Melanocyte of skin (primary cell): ENCODE data around the genes MALL, NPHP1 and CHCHD5.

DNA sequence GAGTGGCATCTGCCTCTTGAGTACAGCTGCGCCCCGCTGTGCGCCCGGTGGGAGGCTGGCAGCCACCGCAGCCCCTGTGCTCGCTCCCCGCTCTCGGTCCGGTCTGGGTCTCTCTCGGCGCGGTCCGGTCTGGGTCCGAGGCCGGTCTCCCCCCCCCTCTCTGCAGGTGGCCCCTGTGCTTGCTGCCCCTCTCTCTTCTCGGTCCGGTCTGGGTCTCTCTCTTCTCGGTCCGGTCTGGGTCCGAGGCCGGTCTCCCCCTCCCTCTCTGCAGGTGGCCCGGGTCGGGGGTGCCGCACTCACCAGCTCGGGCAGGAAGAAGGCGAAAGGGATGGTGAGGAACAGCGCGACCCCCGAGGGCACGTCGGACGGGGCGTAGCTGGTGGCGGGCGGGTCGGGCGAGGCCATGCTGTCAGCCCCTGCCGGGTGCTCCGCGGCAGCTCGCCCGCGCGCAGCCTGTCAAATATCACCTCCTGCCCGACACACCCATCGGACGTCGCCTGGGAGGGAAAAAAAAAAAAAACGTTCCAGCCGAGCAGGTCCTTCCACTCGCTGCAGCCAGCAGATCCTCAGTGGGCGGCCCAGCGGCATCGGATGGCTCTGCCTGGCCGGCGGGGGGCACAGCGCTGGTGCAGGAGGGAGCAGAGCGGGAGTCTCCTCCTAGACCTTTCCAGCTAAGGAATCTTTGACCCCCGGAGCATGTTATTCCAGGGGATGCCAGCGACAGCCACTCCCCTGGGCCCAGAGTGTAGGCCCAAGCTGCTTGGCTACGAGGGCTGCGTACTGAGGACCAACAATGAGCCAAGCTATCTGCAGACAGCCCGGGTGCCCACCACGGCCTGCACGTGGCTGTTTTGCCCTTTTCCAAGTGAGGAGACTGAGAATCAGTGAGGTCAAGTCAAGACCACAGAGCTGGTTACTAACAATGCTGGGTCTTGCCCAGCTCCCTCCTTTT lies at the start of gene MALL:
Gene MALL, minus strand, starts transcription at position 435 of the 952 bp plus-strand sequence.
- CAGE, long polyA plus RNA, 2 experiments: no peak in any of the 2 experiments

DNA sequence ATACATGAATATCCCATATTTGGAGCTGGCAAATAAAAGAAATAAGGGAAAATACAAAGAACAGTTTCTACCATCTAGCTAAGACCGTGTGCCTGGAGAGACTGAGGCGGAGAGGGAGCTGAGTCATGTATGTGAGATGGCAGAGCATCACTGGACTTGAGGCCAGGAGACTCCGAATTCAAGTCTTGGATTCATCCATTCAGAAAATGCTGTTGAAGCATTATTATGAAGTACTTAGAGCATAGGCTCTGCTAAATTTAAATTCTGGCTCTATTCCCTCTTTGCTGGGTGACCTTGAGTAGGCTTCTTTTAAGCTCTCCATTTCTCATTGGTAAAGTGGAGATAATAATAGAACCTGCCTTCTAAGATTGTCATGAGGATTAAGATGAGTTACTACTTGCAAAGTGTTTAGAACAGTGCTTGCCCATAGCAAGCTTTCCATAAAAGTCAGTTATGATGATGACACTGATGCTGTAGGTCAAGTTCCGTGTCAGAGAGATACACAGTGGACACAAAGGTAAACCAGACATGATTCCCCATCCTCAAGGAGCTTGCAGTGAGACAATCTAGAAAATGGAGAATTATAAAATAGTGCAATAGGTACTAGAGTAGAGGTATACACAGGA lies 34.6 kb downstream of the NPHP1 start:
- CAGE, long polyA plus RNA, 2 experiments: no peak in any of the 2 experiments

DNA sequence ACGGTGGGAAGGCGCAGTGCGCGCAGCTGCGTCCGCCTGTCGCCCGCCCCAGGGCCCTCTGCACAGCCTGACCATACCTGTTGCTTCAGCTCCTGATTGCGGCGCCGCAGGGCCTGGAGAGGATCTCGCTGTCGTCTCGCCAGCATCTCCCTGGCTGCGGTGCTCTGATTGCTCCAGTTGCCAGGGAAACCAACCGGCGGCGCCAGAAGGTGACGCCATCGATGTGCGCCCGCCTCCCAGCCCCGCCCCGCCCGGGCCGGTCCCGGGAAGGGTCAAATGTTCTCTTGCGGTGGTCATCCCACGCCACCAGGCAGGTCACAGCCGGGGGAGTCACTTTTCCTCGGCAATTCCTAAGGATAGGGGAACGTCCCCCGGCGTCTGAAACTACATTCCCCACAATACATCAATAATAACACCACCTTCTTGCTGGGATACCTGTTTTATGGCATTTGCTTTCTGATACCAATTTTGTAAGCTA lies at the start of gene NPHP1:
Gene NPHP1, minus strand, starts transcription at position 191 of the 478 bp plus-strand sequence.
- CAGE, long polyA plus RNA, 2 experiments: no peak in any of the 2 experiments

DNA sequence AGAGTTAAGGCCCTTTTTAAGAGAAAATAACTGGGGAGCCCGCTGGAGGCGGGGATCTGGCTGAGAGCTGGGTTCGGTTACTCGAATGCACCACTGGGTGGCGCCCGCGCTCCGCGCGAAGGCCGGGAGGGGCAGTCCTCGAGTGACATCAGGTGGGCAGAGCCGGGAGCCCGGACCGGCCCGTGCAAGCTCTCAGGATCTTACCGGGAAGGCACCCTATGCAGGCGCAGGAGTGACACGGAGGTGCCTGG lies 86.7 kb upstream of the MTLN start:
- CAGE, long polyA plus RNA, 2 experiments: no peak in any of the 2 experiments

GRCh38 chr2:110858792-110859365 lies 126.5 kb downstream of the ACOXL start:
- CAGE, long polyA plus RNA, 2 experiments: no peak in any of the 2 experiments

DNA sequence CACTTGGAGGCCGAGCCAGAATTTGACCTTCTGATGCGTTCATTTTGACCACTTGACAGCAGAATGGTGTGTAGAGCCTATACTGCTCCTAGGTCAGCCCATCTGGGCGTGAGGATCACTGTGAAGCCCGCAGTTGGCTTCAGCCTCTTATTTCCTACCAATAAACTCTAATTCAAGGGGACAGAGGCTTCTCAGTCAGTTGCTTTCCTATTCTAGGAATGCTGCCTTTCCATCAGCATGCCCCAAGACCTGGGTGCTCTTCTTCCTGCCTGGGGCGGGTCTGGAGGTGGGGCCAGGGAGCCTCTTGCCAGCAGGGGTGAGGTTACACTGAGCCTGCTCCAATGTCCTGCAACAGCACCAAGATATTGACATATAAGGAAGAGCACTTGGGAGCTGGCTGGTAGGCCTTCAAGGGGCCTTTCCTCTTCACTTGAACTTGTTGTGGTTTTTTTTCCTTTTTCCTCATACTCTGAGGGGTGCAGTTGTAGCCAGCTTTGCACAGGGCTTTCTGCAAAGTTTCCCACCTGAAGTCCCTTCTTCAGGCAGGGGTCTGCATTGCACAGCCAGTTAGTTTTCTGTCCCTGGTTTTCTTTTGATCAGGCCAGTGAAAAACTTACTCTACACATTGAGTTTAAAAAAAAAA lies 91.2 kb upstream of the BCL2L11 start:
- CAGE, long polyA plus RNA, 2 experiments: no peak in any of the 2 experiments

DNA sequence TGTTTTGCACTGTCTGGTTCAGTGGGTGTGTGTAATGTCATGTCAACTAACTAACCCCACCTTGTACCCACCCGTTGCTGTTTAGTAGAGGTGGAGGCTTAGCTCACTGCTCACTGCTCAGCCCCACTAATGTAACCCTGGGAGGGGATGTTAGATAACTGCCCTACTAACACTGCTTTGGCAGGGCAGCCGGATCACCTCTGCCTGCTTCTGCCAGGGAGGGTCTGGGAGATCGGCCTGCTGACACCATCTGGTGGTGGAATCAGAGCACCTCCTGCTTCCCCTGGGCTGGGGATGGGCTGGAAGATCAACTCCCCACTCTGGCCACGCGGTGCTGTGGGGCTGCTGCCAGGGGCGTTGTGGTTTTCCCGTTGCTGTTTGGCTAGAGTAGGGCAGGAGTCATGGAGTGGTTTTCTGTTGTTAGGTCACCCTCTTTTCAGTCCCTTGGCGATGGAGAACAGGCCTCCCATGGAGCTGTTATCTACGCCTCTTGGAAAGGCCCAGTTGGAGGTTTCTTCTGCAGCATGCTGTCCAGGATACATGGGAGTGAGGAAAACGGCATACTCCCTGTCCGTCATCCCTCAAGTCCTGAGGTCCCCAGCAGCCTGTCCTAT lies 15.1 kb downstream of the BCL2L11 start:
- CAGE, long polyA plus RNA, 2 experiments: no peak in any of the 2 experiments

DNA sequence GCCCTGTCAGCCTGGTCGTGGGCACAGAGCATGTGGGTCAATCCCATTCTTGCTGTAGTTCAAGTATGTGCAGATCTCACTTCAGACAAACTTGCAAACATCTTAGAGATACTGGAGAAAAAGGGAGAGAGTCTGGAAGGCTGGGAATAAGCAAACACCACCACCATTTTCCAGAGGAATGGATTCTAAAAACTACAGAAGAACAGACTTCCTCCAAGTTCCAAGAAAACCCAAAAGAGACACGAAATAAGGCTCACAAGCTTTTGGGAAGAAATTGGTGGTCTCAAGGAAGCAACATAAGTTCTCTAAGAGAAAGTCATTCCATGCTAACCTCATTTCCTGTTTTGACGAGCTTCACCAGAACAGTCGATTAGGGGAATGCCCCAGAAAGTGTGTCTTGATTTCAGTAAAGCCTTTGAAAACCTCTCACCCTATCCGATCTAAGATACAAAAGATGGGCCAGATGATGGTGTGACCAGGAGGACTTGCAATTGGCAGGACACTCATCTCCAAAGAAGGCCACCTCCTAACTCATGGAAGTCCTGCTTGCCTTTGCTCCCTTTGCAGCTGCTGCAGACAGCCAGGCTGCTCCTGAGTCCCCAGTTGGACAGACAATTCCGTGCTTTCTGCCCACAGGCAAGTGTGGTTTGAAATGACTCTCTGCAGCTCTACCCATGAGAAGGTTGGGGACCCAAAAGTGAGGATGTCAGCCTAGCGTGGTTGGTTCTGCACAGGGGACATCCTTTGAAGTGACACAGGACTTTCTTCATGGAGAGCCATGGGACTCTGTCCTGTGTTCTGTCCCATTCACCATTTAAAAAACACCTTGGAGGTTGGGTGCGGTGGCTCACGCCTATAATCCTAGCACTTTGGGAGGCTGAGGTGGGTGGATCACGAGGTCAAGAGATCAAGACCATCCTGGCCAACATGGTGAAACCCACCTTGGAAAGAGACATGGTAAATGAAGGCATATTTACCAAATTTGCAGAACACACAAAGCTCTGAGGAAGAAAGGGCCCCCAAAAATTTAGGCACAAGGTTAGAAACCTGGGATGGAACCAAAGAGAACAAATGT lies 304.2 kb downstream of the BCL2L11 start:
- CAGE, long polyA plus RNA, 2 experiments: no peak in any of the 2 experiments

- CAGE, long polyA plus RNA, 2 experiments: no peak in any of the 2 experiments
Measured at GRCh38 chr2:111463141-111464034, 342.7 kb downstream of the BCL2L11 start.

- CAGE, long polyA plus RNA, 2 experiments: no peak in any of the 2 experiments
Measured at GRCh38 chr2:111701959-111703073, 181.7 kb downstream of the ANAPC1 start.

GRCh38 chr2:111903735-111904410 lies 5.5 kb downstream of the MERTK start:
- CAGE, long polyA plus RNA, 2 experiments: no peak in any of the 2 experiments

GRCh38 chr2:111920114-111920474 lies 21.7 kb downstream of the MERTK start:
- CAGE, long polyA plus RNA, 2 experiments: no peak in any of the 2 experiments

DNA sequence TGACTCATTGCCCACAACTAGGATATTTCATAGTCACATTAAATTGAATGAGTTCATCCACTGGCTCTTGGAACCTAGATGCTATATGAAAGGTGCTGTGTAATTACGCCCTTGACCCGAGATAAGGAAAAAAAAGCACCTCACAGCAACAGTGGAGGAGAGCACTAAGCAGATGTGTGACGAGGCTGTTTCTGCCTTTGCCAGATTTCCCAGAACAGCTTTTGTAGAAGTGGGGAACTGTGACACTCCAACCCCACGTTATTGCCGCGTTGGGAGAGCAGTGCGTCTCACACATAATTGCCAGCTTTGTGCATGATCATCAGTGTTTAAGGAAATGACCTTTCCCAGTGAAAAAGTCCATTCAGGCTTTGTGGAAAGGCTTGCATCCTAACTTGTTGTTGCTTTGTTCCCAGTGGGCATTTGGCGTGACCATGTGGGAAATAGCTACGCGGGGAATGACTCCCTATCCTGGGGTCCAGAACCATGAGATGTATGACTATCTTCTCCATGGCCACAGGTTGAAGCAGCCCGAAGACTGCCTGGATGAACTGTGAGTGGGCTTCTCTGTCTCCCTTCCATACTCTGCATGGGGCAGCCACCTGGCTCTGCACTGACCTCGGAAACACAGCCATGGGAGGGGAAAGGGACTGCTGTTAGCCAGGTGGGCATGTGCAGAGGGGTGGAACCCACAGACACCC lies 33.1 kb upstream of the TMEM87B start:
- CAGE, long polyA plus RNA, 2 experiments: no peak in any of the 2 experiments

GRCh38 chr2:112054907-112055106 lies 262 bp upstream of the TMEM87B start:
- CAGE, long polyA plus RNA, 2 experiments: no peak in any of the 2 experiments

DNA sequence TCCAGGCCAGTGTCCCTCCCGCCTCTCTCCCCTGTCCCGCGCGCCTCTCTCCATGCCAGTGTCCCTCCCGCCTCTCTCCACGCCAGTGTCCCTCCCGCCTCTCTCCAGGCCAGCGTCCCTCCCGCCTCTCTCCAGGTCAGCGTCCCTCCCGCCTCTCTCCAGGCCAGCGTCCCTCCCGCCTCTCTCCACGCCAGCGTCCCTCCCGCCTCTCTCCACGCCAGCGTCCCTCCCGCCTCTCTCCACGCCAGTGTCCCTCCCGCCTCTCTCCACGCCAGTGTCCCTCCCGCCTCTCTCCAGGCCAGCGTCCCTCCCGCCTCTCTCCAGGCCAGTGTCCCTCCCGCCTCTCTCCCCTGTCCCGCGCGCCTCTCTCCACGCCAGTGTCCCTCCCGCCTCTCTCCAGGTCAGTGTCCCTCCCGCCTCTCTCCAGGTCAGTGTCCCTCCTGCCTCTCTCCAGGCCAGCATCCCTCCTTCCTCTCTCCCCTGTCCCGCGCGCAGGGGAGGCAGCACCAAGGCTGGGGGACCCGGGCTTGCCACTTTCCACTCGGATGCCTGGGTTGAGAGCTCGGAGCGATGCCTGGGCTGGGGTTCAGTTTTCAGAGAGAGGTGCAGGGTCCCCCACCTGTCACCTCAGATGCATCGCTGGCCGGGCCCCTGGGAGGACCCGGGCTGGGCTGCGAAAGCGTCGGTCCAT lies 1.8 kb downstream of the FBLN7 start:
- CAGE, long polyA plus RNA, 2 experiments: no peak in any of the 2 experiments

GRCh38 chr2:112275789-112276879 lies 737 bp downstream of the ZC3H6 start:
- CAGE, long polyA plus RNA, 2 experiments: no peak in any of the 2 experiments

DNA sequence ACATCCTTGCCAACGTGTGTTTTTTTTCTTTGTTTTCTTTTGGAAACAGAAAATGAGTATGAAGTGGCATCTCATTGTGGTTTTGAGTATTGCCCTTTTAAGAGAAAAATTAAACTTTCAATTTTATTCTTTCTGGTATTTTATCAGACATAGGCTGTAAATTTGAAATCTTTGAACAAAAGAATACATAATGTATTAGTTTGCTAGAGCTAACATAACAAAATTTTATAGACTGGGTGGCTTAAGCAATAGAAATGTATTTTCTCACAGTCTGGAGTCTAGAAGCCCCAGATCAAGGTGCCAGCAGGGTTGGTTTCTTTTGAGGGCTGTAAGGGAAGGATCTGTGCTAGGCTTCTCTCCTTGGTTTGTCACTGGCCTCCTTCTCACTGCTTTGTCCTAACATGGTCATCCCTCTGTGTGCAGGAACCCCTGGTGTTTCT lies 28.7 kb downstream of the ZC3H6 start:
- CAGE, long polyA plus RNA, 2 experiments: no peak in any of the 2 experiments

DNA sequence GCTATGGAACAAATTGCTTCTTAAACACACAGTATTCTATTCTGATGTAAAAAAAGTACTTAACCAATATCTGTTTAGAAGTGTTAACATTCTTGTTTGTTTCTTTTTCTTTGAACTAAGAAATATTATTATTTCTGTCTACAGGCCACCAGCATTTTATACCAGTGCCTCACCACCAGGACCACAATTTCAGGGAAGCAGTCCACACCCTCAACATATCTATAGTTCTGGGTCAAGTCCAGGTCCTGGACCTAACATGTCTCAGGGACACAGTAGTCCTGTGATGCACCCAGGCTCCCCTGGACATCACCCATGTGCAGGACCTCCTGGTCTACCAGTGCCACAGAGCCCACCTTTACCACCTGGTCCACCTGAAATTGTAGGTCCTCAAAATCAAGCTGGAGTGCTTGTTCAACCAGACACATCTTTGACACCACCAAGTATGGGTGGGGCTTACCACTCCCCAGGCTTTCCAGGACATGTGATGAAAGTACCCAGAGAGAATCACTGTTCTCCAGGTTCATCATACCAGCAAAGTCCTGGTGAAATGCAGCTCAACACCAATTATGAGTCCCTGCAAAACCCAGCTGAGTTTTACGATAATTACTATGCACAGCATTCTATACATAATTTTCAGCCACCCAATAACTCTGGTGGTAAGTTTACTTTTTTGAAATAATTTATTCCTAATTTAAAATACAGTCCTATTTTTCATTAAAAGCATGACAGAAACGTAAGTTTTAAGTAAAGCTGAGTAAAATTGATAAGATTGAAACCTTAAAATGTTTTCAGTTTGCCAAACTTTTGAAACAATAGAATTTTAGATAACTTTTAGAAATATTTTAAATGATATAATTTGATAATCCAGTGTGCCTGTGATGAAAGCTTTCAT lies 48.9 kb downstream of the ZC3H6 start:
- CAGE, long polyA plus RNA, 2 experiments: no peak in any of the 2 experiments

- CAGE, long polyA plus RNA, 2 experiments: no peak in any of the 2 experiments
Measured at GRCh38 chr2:112584020-112585014, at the start of gene CHCHD5. Gene CHCHD5 (plus strand): TSS chr2:112584609.

DNA sequence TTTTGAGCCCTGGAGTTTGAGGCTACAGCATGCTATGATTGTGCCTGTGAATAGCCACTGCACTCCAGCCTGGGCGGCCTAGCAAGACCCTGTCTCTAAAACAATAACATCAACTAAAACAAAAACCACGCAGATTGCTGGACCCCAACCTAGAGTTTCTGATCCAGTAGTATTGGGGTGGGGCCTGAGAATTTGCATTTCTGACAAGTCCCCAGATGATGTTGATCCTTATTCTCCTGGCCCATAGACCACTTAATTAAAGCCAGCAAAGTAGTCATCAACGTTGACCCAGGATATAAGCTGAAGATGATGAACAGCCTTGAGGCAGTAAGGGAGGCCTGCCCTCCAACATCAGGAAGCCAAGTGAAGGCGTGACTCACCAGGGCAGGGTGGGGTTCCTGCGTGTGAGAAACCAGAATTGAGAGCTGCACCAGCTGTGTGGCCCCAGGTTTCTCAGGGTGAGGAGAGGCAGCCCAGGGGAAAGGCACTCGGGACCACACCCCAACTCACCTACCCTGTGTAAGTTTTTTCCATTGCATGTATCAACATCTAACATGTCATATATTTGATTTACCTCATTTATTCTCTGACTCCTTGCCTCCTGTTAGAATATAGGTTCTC lies 21.4 kb upstream of the SLC20A1 start:
- CAGE, long polyA plus RNA, 2 experiments: no peak in any of the 2 experiments